Parietal lobe (tissue), 2 donors: ENCODE results near the gene PABPN1.

GRCh38 chr14:22883413-22884446 is 708 bp downstream of the REM2 start:
- RAMPAGE, long total RNA, result no peak

- RAMPAGE, long total RNA, result no peak
Measured at GRCh38 chr14:22886297-22887213, 3.5 kb downstream of the REM2 start.

GRCh38 chr14:22955852-22956343 is 992 bp downstream of the HAUS4 start:
- RAMPAGE, long total RNA, result no peak

- RAMPAGE, long total RNA, result no peak
Measured at GRCh38 chr14:23055979-23056446, 1.3 kb downstream of the CDH24 start.

GRCh38 chr14:23058419-23059203 is 1.3 kb upstream of the CDH24 start:
- RAMPAGE, long total RNA, result no peak

DNA sequence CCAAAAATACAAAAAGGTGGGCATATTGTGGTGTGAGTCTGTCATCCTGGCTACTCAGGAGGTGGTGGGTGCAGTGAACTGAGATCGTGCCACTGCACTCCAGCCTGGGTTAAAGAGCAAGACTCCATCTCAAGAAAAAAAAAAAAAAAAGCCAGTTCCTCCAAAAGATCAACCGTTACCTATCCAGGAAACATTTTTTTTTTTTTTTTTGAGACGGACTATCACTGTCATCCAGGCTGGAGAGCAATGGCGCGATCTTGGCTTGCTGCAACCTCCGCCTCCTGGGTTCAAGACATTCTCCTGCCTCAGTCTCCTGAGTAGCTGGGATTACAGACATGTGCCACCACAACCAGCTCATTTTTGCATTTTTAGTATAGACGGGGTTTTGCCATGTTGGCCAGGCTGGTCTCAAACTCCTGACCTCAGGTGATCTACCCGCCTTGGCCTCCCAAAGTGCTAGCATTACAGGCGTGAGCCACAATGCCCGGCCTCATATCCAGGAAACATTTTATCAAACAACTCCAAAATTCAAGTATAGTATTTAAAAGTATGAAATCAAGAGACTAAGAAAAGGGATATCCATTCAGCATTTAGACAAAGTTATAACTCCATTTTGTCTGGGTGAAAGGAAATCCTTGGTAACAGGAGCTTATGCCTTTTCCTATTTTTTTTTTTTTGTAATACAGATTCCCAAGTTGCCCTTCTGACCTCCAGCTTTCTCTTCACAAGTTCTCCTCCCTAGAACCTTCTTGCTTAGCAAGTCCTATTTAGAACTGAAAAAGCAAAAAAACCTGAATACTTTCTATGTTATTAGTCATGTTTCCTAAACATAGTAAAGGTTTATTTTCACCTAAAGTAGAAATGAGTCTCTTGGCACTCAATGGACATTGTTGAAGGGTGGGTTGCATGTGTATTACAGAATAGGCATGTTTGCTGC is 3.2 kb downstream of the ACIN1 start:
- RAMPAGE, long total RNA, result no peak

DNA sequence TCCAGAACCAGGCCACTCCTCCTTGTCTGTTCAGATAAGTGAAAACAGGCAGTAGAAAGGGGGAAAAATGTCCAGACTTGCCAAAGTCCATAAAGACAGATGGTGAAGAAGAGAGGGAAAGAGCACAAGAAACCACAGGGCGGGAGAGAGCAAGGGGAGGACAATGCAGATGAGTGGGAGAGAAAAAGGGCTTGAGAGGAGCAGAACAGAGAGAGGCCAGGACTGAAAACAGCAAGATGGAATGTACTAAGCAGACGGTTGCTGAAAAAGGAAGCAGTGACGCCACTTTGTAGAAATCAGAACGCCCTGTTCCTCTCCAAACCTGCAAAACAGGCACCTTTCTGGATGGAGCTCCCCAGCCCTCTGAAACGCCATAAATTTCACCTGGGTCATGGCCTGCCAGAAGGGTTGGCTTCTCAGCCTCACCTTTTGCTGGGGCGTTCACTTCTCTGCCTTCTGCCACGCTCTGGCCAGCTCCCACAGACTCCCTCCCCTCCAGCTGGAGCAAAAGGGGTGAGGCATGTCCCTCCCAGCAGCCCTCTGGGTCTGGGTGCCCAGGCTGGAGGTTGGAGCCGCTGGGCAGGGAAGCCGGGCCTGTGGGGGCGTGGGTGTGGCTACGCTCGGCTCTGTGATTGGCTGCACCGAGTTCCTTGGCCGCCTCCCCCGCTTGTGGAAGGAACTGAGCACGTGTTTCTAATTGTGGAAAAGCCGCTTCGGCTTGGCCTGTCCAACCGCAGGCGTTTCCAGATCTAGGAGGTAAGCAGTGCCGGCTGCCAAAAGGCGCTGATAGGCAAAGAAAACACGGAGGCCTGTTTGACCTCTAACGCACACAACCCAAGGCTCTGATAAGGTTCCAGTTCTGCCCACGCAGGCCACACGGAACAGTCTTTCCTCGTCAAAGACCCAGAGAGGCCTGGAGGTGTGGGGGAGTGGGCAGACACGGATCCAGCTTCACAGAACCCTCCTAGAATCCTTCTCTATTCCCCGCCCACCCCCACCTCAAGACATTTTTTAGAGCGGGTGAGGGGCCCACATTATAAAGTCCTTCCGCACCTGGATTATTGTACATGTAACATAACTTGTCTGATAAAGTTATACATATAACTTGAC is 29.3 kb downstream of the SLC7A8 start:
- RAMPAGE, long total RNA, result no peak

DNA sequence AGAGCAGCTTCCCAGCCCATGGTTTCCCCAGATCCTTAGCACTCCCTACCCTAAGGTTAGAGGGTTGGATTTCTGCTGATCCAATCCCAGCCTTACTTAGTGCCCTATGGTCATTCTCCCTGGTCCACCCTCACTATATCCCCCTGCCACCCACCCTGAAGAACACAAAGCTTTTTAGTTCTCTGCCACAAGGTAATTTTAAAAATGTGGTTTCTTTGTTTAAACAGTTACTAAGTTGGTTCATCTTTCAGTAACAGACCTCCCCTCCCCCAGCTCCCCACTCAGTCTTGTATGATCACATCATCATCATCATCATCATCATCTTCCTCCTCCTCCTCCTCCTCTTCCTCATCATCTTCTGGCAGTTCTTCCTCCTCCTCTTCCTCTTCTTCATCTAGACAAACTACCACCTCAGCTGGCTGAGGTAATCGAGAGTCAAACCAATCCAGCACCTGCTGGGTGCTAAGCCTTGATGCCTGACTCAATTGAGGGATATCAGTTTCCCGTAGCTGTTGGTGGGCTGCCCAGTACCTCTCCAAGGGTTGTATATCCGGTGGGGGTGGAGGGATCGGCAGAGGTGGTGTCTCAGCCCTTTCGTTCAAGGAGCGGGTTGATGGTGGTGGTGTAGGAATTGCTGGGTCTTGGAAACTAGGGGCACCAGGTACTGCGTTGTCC is 10.5 kb downstream of the HOMEZ start:
- RAMPAGE, long total RNA, result no peak

DNA sequence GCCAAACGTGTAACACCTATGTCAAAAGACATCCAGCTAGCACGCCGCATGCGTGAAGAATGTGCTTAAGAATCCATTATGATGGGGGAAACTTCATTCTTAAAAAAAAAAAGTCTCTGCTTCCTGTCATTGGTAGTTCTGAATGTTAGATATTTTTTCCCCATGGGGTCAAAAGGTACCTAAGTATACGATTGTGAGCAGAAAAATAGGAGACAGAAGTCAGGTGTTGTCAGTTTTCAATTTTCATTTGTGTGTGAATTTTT is 7.3 kb downstream of the PPP1R3E start:
- RAMPAGE, long total RNA, result no peak

DNA sequence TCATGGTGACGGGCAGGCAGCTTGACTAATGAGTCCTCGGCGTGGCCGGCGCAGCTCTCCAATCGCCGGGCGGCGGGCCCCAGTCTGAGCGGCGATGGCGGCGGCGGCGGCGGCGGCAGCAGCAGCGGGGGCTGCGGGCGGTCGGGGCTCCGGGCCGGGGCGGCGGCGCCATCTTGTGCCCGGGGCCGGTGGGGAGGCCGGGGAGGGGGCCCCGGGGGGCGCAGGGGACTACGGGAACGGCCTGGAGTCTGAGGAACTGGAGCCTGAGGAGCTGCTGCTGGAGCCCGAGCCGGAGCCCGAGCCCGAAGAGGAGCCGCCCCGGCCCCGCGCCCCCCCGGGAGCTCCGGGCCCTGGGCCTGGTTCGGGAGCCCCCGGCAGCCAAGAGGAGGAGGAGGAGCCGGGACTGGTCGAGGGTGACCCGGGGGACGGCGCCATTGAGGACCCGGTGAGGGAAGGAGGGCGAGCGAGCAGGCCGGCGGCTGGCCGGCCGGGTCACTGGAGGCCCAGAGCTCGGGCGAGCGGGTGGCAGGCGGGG is at the start of gene PABPN1:
Gene PABPN1, plus strand, starts transcription at position 82 of the 535 bp plus-strand sequence.
- RAMPAGE, long total RNA, result no peak

- RAMPAGE, long total RNA, result no peak
Measured at GRCh38 chr14:23365653-23365968, 639 bp upstream of the EFS start.

GRCh38 chr14:23379741-23380534 is 3.1 kb downstream of the CMTM5 start:
- RAMPAGE, long total RNA, result no peak

- RAMPAGE, long total RNA, result no peak
Measured at GRCh38 chr14:23443336-23443861, 7.9 kb upstream of the MYH7 start.

- RAMPAGE, long total RNA, result no peak
Measured at GRCh38 chr14:23494165-23494716, 24.7 kb downstream of the NGDN start.

DNA sequence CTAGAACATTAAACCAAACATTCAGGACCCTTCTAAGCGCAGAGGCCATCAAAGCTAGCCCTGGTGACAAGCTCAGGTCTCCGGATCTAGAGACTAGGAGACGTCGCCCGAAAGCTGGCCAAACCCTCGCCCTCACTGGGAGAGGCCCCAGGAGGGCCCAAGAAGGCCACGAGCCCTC is 1.0 kb upstream of the DCAF11 start:
- RAMPAGE, long total RNA, result no peak

DNA sequence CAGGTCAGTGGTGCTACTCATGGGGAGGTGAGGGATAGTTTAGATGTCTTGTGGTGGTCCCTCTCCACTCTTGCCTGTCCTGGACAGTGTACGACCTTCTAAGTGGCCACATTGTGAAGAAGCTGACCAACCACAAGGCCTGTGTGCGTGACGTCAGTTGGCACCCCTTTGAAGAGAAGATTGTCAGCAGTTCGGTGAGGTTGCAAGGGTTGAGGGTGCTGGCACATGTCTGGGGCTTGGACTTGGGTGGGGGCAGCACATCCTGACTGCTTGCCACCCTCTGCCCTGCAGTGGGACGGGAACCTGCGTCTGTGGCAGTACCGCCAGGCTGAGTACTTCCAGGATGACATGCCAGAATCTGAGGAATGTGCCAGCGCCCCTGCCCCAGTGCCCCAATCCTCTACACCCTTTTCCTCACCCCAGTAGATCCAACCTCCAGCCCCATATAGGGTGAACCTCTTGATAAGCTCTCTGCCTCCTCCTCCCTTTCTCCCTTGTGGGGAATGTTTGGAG is 7.5 kb upstream of the FITM1 start:
- RAMPAGE, long total RNA, result no peak

DNA sequence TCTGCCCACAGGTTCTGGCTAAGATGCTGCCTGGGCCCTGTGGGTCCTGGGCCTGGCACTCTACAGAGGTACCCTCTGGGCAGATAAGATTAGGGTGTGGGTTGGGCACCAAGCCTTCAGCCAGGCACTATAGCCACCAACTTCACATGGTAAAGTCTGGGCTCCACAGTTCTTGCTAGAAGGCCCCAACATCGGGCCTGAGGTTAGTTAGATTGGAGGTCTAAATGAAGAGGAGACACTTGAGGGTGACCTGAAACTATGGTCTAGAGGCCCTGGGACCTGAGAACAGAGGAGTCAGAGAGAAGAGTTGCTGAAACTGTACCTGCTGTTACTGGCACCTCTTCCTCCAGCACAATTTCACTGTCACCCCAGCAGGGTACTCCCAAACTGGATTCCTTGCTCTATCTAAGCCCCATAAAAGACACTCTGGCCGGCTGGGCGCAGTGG is 5.2 kb upstream of the REC8 start:
- RAMPAGE, long total RNA, result no peak

DNA sequence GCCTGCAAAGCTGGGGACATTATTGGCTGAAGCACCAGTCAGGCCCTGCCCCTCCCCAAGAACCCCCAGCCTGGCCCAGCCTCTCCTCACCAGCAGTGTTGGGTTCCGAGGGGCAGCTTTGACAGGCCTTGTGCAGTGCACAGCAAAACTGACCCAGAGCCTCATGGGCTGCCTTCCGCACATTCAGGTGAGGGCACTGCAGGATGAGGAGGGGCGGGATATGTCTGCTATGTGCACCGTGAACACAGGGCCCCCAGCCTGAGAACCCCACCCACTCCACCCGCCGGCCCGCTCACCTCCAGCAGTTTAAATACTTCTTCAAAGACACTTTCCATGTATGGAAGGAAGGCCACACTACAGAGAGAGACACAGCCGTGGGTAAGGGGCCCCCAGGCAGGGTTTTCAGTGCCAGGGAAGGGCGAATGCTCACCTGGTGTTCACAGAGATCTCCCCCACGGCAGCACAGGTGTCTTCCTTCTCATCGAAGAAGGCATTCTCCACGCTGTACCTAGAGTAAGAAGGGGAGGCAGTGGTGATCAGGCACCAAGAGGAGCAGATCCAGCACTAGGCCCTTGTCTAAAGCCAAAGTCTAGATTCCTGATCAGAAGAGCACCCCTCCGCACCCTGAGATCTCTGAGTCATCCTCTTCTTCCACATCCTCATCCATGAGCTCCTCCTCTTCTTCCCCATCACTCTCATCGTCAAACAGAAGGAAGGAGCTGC is 5.3 kb downstream of the IPO4 start:
- RAMPAGE, long total RNA, result no peak

GRCh38 chr14:24185638-24186458 is 2.8 kb downstream of the IPO4 start:
- RAMPAGE, long total RNA, result no peak

- RAMPAGE, long total RNA, result no peak
Measured at GRCh38 chr14:24236793-24237909, 4.4 kb downstream of the GMPR2 start.